Epithelial cell of proximal tubule (primary cell): ENCODE data around the genes TRPV4, GIT2 and C12orf76.

DNA sequence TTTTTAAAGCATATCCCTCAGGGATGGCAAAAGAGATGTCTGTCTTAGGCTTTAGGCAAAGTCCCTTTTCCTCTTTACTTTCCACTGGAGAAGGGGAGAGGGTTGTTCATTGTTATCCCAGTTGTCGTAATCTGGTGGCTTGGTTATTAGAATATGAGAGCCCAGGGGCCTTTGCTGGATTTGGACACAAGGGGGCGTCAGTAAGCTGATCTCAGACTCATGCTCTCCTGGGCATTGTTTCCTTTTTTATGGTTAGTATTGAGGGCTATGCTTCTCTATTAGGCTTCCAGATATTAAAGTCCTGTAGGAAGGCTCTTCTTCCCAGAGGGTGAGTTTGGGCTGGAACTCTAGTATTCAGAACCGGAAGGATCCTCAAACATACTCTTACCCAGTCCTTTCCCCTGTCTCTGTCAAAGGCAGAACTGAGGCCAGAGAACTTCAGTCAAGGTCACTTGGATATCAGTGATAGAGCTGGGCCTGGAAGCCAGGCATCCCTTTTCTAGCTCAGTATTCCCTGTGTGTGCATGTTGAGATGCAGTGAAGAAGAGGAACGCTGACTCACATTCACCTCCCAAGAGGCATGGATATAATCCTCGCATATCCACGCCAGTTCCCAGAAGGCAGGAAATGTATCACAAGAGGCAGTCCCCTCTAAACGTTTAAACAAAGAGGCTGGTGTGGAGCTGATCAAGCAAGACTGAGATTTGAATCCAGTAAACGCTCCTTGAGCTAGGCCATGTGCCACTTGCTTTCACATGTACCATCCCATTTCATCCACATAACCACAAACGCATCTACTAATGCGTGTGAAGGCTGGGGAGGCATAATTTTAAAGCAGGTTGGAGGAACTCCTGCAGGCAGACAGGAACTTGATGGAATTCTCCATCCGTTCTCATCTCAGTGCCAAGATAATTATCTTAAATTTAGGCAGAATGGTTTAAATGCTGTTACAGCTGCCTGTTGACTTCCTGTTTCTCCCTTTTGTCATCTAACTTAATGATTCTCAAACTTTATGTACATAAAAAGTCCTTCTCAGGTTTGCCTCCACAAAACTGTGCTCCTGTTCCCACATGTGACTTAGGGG, 41.7 kb downstream of the UBE3B start:
- RAMPAGE, long total RNA = no peak
- RRBS = no CpG with 5 or more reads among the region's 11 CpGs

- RAMPAGE, long total RNA = no peak
- RRBS = no CpG with 5 or more reads among the region's 14 CpGs
Measured at GRCh38 chr12:109535865-109536484, 37.3 kb downstream of the MMAB start.

- RAMPAGE, long total RNA = no peak
- RRBS = 2% methylated on average over 14 of the region's 76 CpGs
Measured at GRCh38 chr12:109833045-109833808, at the start of gene TRPV4. Gene TRPV4 (minus strand): TSS chr12:109833398.

DNA sequence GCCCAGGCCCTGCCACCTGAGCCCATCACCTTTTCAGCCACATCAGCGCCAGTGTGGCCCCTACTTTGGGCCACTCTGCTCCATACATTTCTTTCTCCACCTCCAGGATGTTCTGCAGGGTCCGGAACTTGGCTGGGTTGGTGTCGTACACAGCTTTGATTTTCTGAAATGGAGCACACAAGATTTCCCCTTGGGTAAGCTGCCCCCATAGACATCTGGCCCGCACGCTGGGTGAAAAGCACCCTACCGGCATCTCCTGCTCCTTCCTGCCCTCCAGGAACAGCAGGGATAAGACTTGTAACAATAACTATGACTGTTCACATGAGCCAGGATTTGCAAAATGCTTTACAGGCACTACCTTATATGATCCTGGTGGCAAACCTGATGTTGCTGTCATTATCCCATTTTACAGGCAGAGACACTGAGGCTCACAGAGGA, 22.8 kb downstream of the GLTP start:
- RAMPAGE, long total RNA = no peak
- RRBS = no CpG with 5 or more reads among the region's 6 CpGs

GRCh38 chr12:109903688-109904277, 3.7 kb downstream of the TCHP start:
- RAMPAGE, long total RNA = no peak
- RRBS = no CpG with 5 or more reads among the region's 9 CpGs

DNA sequence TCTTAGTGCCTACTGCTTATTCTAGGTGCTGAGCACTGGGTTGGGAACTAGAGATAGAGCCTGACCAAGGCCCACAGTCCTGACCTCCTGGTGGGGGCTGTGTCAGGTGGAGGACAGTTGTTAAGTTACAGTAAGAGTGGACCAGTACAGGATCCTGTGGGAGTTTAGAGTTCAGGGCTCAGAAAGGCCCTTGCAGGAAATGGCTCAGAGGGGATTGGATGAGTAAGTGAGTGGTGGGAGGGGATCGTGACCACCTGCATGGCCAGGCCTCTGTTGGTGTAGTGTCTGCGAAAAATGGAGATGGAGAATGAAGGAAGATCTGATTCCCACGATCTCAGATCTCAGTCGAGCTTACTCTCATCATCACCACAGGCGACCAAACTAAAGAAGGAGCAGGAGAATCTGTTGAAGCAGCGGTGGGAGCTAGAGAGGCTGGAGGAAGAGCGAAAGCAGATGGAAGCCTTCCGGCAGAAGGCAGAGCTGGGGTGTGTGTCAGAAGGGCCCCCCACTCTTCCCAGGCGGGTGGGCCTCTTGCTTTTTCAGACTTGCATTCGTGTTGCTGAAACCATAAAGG, 8.2 kb downstream of the TCHP start:
- RAMPAGE, long total RNA = no peak
- RRBS = no CpG with 5 or more reads among the region's 10 CpGs

DNA sequence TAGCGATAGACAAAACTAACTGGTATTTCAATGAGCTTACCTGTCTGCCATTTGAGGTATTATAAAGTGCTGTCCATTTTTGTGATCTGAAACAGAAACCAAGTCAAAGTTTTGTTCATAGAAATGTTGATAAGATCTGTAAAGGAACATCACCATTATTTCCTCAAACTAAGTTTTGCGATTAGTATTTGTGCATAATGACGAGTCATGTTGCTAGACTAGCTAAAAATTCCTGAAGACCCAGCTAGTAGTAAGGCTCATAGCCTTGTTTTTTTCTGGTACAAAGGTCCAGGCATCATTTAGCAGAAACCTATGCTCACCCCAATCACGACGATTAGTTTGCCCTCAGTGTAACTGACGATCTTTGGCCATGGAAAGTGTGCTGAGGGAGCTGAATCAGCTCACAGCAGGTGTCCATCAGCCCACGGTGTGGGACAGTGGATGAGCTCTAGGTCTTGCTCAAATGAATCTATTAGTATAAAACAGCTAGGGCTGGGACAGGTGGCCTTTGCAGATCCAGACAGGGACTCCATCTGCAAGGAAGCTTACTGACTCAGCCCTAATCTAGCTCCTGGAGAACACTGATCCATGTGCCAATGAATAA, 28.6 kb downstream of the GIT2 start:
- RAMPAGE, long total RNA = no peak
- RRBS = no CpG with 5 or more reads among the region's 7 CpGs

GRCh38 chr12:109996163-109996562, at the start of gene GIT2:
Gene GIT2 (minus strand): TSS chr12:109996368.
- RAMPAGE, long total RNA = start-site peak on the minus strand at chr12:109996290-109996368, 81 and 37 reads in 2 replicates
- RRBS = 2% methylated on average over 5 of the region's 34 CpGs

DNA sequence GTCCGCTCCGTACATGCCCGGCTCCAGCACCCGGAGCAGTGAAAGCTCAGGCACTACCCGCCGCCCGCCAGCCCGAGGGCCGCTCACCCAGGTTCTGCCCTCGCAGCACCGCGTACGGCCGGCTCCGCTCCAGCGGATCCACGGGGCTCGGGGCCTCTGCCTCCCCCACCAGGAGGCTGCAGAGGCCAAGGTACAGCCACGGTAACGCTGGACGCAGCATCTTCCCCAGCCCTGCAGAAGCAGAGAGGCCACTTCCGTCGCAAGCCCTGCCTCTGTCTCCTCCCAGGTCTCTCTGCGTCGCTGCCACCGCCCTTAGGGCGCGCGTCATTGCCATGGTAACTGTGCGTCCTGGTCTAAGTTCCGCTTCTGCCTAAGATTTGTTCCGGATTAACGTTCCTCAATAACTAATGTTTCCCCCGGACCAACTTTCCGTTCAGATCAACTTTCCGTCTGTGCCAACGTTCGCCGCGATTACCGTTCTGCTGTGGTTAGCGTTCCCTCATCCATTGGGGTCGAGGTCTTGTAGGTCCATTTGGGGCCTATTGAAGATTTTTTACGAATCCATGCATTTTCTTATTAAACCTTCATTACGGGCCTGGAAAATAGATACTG, at the start of gene C12orf76:
Gene C12orf76, minus strand, starts transcription at position 247 of the 612 bp plus-strand sequence.
- RAMPAGE, long total RNA = start-site peak on the minus strand centred at position 255 of the sequence, 57 bp wide, 19 and 22 reads in 2 replicates
- RRBS = under 1% methylated on average over 9 of the region's 45 CpGs

DNA sequence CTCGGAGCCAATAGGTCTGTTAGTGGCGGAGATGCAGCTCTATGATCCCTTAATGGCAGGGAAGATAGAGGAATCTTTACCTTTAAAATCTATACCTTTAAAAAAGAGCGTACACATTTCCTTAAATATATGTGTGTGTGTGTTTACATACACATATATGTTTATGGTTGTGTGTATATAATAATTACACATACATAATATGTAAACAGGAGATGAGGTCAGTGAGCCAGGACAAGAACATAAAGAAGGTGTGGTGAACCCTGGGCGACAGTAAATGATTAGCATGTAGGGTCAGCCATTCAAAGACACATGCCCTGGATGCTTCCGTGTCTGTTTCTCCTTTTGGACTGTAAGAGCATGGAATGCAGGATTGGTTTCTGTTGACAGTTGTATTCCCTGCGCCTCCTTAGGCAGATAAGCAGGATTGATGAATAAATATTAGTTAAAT, 47.6 kb upstream of the ATP2A2 start:
- RAMPAGE, long total RNA = no peak
- RRBS = no CpG with 5 or more reads among the region's 6 CpGs

DNA sequence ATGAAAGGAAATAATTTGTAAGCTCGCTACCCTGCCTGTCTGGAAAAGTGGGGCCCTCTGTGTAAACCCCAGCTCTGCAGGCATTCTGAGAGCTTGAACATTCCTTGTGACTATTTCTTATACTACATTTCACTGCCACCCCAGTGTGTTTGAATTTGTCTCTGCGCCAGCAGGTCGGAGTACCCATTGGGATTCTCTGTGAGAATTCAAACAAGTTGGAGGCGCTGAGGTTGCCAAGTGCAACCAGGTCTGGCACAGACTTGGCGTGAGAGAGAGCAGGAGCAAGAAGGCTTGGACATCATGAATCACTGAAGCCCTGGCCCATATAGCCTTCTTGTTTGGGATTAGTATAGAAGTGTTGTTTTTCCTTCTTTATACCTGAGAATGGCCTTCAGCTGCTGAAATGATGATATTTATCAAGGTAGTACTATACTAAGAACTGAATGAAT, 33.0 kb upstream of the ATP2A2 start:
- RAMPAGE, long total RNA = no peak
- RRBS = no CpG with 5 or more reads among the region's 5 CpGs

DNA sequence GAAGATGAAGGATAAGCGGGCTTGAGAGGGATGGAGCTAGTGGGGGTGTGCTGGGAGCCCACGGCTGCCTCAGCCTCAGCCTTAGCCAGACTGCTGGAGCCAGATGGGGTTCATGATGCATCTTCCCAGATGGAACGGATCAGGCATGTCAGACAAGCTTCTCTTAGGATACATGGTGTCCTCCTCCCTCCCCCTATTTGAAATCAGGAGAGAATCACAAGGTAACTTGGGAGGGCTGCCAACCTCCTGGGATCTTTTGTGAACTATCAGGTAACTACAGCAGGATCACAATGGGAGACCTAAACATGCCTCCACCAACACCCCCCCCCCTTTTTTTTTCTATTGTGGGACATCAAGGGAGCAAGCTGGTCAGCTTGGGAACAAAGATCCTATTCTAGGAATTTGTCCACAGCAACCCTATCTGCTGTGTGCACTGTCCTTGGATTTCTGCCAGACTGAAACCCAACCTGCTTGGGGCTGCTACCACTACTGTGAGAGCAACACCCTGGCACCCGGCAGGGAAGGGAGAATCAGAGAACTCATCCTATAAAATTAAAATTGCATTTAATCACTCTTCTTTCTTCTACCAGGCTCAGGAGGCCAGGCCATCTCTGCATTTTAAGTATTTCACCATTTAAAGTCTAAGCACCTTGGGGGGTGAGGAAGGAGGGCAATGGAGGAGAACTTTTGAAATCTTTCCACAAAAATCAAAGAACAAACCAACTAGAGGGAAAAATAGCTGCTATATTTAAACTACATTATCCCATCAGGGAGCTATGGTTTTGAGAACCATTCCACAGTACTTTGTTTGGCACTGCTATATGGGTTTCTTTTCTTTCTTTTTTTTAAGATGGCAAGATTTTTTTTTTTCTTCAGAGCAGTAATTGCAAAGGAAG, 10.5 kb upstream of the ATP2A2 start:
- RAMPAGE, long total RNA = no peak
- RRBS = no CpG with 5 or more reads among the region's 4 CpGs

DNA sequence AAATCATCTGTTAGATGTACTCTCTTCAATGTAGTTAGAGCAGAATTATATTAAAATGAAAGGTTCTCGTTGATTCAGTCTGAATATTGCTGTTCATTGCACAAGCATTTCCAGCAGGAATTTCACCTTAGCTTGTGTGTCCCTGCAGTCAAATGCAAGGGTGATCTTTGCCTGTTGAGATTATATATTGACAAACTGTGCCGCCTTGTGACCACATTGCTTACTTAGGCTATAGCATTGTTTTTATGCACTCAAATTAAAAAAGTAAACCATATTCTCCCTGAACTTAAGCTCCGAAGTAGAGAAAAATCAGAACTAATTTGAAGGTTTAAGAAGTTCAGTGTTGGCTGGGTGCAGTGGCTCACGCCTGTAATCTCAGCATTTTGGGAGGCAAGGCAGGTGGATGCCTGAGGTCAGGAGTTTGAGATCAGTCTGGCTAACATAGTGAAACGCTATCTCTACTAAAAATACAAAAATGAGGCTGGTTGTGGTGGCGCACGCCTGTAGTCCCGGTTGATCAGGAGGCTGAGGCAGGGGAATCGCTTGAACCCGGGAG, 39.6 kb downstream of the ATP2A2 start:
- RAMPAGE, long total RNA = no peak
- RRBS = no CpG with 5 or more reads among the region's 10 CpGs

DNA sequence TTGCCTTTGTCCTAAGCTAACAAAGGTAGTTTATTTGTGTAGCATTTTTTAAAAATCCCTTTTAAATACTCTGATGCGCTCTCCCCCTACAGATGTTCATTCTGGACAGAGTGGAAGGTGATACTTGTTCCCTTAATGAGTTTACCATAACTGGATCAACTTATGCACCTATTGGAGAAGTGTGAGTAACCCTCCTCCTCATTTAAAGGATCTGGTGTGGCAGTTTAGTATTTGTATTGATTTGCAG, 51.4 kb downstream of the ATP2A2 start:
- RAMPAGE, long total RNA = no peak
- RRBS = no CpG with 5 or more reads among the region's 1 CpG

DNA sequence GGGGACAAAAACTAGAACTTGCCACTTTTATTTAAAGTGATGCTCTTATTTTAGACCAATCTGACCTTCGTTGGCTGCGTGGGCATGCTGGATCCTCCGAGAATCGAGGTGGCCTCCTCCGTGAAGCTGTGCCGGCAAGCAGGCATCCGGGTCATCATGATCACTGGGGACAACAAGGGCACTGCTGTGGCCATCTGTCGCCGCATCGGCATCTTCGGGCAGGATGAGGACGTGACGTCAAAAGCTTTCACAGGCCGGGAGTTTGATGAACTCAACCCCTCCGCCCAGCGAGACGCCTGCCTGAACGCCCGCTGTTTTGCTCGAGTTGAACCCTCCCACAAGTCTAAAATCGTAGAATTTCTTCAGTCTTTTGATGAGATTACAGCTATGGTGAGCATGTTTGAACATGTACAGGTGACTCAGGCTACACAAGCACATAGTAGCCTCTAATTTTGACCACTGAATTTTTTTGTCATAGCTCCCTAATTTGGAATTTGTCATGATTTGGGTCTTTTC, 59.6 kb downstream of the ATP2A2 start:
- RAMPAGE, long total RNA = no peak
- RRBS = no CpG with 5 or more reads among the region's 21 CpGs

DNA sequence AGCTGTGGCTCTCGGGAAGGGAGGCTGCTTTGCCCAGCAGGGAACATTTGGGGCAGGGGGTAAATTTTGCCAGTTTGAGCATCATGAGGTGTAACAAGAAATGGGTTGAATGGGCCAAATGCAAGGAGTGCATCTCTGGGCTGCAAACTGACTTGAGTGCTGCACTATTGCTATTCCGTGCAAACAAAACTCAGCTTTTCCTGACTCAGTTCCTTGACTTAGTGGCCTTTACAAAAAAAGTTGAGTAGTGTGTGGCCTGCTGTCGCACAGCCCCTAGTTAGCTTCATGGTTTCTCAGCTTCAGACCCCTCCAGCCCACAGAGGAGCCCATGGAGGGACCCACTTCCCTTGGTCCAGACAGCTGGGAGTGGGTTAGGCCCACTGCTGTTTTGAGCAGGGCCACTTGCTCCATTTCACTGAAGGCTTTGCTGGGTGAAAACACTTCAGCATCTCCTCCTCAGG, 54.7 kb downstream of the ANAPC7 start:
- RAMPAGE, long total RNA = no peak
- RRBS = no CpG with 5 or more reads among the region's 3 CpGs

GRCh38 chr12:110373738-110374187, 29.7 kb downstream of the ANAPC7 start:
- RAMPAGE, long total RNA = no peak
- RRBS = no CpG with 5 or more reads among the region's 11 CpGs

DNA sequence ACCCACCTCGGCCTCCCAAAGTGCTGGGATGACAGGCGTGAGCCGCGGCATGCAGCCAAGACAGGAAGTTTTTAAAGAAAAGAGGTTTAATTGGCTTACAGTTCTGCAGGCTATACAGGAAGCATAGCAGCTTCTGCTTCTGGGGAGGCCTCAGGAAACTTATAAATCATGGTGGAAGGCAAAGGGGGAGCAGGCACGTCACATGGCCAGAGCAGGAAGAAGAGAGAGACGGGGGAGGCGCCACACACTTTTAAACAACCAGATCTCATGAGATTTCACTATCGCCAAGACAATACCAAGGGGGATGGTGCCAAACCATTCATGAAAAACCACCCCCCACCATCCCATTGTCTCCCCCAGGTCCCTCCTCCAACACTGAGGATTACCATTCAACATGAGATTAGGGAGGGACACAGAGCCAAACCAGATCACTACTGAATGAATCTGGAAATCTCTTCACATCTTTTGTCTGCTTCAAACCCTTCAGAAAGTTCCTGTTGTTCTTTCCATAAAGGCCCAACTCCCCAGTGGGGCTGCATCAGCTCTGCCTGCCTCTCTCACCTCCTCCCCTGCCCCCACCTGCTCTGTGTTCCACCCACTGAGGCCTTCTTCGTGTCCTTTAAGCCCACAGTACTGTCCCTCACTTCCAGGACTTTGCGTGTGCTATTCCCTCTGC, 14.2 kb downstream of the CCDC63 start:
- RAMPAGE, long total RNA = no peak
- RRBS = no CpG with 5 or more reads among the region's 10 CpGs

DNA sequence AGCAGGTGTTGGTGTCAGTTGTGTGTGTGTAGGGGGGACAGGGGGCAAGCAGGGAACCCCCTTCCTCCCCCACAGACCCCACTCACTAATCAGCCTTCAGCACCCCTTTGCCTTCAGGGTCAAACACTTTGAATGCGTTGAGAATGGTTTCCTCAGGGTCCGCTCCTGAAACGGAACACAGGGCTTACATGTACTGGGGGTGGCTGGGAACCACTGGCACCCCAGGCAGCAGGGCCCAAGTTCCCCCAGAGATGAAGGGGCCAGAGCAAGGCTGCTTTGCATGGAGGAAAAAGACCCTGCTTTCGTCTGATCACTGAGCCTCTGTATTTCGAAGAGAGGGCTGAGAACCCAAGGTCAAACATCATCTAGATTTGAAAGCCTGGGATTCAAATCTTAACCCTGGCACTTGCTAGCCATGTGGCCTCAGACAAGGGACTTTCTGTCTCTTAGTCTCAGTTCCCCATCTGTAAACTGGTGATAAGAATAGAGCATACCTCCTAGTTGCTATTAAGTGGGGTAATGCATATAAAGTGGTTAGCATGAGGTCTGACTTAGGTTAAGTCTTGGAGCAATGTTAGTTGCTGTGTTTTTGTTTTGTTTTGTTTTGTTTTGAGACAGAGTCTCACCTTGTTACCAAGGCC, 7.1 kb downstream of the MYL2 start:
- RAMPAGE, long total RNA = no peak
- RRBS = no CpG with 5 or more reads among the region's 5 CpGs

DNA sequence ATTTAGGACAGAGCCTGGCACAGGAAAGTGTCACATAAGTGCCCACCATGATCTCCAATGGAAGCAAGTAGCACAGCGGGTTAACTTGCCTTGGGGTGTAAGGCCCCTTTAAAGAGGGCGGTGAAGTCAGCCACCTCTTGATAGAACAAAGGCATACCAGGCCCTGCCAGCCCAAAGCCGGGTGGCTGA, 8.2 kb upstream of the MYL2 start:
- RAMPAGE, long total RNA = no peak
- RRBS = no CpG with 5 or more reads among the region's 3 CpGs